ENCODE results near the genes ABHD14B and DUSP7.

GRCh38 chr3:50262767-50264058 lies 5.7 kb upstream of the SEMA3B start:
- RRBS: no CpG with 5 or more reads among the region's 13 CpGs

- RRBS: no CpG with 5 or more reads among the region's 13 CpGs
These were observed 826 bp downstream of the SEMA3B start for GRCh38 chr3:50269598-50270347.

- RRBS: no CpG with 5 or more reads among the region's 18 CpGs
These were observed 23.0 kb upstream of the TMEM115 start for GRCh38 chr3:50382136-50382919.

DNA sequence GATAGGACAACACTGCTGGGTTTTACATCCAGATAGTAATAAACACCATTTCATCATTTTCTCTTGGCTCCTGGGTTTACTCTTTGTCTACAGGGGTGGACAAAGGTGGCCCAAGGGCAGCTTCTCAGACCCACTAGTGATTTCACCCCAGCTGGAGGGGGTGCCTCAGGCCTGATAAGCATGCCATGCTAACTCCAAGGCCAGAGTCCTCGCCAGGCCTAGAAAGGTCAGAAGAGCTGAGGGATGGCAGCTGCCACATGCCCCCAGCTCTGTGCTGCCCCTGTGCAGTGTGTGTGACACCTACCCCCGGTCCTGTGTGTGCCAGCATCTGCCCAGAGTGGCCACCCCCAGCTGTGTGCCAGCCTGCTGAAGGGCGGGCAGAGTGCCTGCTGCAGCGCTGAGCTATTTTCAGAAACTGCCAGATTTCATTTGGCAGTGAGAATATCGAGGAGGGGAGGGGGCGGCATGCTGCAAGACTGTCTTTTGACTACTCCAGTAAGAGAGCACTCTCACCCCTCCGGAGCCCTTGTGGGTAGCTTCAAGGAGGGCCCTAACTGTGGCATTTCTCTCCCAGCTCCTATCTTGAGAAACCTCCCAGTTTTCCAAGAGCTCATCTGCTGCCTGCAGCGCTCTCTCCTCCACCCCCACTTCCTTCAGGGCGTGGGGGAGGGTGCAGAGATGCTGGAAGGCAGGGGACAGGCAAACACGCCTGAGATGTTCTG lies 25.3 kb upstream of the DOCK3 start:
- RRBS: no CpG with 5 or more reads among the region's 10 CpGs

GRCh38 chr3:51394416-51395400 lies 3.6 kb downstream of the RBM15B start:
- RRBS: no CpG with 5 or more reads among the region's 16 CpGs

GRCh38 chr3:51648986-51649453 lies 22.0 kb upstream of the TEX264 start:
- RRBS: no CpG with 5 or more reads among the region's 4 CpGs

DNA sequence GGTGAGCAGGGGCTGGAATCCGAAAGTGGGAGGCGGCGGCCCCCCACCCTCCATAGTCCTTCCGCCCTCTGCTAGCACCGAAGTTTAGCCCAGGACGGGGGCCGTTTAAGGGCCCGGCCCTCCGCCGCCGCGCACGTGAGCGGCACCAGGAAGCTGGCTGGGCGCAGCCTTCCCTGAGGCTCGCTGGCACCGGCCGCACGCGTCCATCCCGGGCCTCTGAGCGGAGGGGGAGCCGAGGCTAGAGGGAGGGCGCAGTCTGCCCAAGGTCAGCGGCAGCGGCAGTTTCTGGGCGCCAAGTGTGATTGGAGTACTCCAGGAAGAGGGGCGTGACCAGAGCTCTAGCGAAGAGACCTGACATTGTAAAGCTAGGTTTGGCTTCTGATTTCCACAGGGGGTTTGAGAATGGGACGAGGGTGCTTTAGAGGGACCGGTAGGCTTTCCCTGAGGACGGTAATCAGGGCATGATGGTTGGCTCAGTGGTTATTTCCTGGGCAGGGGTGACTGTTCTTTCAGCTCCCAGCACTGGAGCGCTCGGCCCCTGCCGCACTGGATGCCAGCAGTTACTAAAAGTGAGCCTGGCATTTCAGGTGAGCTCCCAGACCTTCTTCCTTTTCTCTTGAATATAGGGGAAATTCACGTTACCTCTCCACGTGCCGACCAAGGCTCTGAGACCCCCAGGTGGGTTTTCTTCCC lies 809 bp downstream of the TEX264 start:
- RRBS: 1% methylated on average over 13 of the region's 38 CpGs

DNA sequence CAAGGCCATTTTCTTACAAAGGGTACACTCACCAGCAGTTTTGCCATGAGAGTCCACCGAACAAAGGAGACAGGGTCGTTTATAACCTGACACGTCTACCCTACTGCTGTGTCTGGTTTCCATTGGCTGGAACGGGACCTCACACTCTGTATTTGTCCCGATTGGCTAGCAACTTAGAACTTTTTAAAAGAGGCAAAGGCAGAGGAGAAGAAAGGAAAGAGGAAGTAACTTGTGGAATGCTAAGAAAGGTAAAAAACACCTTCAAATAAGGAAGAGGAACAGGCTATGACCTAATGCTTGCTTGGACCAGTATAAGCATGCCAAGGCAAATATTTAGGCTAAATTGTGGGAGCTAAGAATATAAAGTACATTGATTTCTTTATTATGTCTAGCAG lies 24.6 kb downstream of the IQCF6 start:
- RRBS: no CpG with 5 or more reads among the region's 5 CpGs

DNA sequence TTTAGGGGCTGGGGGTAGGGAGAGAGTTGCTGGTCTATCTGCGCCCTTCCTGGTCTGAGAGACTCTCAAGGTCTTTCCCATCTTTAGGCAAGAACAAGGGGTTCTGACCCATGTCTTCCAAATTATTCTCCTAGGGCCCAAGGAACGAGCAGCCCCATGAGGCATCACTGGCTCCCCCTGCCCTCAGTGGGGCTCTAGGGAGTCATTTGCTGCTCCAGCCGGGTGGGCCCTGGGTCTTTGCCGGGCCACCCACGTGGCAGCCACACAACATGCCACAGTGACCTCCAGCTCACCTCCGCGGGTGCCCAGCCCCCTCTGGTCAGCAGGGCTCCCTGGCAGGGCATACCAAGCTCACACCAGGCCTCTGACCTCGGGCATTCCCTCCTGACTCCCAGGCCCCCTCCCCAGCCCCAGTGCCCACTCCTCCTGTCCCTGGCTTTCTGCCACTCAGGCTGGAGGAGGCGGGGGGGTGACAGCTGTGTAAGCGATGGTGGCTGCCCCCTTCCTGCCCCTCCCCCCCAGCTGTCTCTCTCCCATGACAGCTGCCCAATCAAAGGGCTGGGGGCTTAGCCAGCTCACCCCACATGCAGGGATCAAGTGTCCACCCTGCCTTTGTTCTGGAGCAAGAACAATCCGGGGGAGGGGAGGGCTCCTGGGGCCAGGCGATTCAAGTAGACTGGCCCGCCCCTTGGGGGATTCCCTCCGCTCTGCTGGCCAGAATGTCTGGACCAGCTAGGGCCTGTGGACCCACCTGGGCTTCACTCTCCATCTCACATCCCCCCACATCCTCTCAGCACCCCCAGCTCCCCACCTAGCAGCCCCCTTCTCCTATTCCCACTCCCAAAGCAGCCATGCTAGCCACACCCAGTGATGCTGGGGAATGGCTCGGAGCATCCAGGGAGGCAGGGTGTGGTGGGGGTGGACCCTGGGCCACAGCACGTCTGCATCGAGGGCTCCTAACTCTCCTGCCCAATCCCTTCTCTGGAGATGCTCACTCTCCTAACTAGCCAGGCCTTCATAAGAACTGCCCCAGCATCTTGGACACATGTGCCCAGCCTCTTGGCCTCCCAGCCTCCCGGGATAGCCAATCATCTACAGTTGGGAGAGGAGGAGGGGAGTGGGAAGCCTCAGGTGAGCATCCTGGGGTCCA lies 3.1 kb downstream of the PCBP4 start:
- RRBS: no CpG with 5 or more reads among the region's 18 CpGs

GRCh38 chr3:51967713-51968455 lies 630 bp upstream of the PCBP4 start:
- RRBS: 3% methylated on average over 31 of the region's 55 CpGs

DNA sequence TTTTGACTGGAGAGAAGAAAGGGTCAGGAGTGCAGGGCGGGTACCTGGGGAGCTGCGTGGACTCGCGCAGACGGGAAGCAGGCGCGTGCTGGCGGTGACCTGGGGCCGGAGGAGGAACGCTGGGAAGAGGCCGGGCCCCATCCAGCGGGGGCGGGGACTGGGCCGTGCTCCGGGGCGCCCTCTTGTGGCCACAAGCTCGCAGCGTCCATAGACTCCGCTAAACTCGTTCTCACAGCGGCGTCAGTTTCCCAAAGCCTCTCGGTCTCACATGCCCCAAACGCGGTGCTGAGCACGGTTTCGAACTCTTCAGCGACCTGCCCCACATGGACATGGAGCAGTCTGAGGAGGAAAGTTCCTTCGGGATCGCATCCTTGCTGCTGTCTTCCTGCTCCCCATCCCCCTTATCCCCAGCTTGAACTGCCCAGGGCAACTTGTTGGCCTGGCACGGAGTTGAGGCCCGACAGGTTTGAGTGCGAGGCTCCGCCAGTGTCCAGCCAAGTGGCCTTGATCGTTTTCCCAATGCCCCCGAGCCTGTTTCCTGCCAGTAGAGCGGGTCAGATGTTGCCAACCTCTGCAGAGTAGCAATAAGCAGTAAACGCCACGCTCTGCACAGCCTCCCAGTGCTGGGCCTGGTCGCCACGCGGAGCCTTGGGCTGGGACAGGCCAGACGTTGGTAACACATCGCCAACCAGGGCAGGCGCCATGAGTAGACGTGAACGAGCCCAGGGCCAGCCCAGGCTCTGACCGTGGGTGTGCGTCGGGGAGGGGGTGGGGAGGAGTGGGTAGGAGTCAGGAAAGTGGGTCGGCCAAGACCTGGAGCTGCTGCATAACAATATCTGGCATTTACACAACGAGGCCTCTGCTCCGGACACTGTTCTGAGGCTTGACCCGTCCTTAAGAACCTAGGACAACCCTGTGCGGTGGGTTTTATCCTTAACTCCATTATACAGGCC lies at the start of gene ABHD14B:
Gene ABHD14B, minus strand, starts transcription at position 129 of the 953 bp plus-strand sequence.
- RRBS: 2% methylated on average over 5 of the region's 55 CpGs

DNA sequence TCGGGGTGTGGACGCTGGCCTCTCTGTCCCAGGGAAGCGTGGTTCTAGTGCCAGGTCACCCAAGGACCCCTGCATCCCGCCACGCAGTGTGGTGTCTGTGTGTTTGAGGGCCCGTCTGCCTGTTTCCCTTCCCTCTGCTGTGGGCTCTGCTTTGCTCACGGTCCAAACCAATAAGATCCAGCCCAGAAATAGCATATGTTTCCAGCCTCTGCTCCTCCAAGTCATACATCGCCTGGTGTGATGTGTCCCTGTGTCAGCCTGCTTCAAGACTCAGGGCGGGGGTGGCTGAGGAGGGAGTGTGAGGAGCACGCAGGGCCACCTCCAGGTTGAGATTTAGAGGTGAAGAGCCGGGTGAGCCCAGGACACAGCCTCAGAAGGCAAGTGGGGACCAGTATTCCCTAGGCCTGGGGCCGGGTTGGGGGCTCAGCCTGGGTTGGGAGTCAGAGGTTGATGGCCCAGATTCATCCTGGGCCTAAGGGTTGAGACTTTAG lies 21.9 kb upstream of the RPL29 start:
- RRBS: 77% methylated on average over 2 of the region's 12 CpGs

GRCh38 chr3:52025984-52026421 lies 30.3 kb upstream of the RPL29 start:
- RRBS: no CpG with 5 or more reads among the region's 4 CpGs

DNA sequence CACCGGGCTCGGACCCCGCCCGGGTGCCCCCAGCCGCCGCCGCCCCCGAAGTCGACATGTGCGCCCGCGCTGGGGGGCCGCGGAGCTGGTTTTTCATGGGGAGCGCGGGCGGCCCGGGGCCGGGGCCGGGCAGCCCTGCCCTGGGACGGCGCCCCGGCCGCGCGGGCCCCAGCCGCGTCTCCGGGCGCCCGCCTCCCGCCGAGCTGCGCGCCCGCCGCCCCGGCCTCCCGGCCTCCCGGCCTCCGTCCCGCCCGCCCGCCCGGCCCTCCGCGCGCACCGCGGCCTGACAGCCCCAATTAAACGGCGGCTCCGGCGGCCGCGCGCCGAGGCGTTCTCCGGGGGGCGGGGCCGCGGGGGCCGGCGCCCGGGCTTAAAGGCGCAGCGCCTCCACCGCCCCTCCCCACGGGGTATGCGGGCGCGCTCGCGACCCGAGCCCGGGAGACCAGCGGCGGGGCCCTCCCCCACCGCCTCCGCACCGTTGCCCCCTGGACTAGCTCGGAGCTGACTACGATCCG lies at the start of gene DUSP7:
Gene DUSP7, minus strand, starts transcription at position 302 of the 515 bp plus-strand sequence.
- RRBS: 1% methylated on average over 48 of the region's 85 CpGs

- RRBS: no CpG with 5 or more reads among the region's 8 CpGs
These were observed 32.8 kb downstream of the POC1A start for GRCh38 chr3:52121440-52121887.

GRCh38 chr3:52178095-52178616 lies 19.8 kb upstream of the ALAS1 start:
- RRBS: no CpG with 5 or more reads among the region's 4 CpGs

- RRBS: 2% methylated on average over 18 of the region's 31 CpGs
These were observed 307 bp downstream of the ALAS1 start for GRCh38 chr3:52198260-52198673.

DNA sequence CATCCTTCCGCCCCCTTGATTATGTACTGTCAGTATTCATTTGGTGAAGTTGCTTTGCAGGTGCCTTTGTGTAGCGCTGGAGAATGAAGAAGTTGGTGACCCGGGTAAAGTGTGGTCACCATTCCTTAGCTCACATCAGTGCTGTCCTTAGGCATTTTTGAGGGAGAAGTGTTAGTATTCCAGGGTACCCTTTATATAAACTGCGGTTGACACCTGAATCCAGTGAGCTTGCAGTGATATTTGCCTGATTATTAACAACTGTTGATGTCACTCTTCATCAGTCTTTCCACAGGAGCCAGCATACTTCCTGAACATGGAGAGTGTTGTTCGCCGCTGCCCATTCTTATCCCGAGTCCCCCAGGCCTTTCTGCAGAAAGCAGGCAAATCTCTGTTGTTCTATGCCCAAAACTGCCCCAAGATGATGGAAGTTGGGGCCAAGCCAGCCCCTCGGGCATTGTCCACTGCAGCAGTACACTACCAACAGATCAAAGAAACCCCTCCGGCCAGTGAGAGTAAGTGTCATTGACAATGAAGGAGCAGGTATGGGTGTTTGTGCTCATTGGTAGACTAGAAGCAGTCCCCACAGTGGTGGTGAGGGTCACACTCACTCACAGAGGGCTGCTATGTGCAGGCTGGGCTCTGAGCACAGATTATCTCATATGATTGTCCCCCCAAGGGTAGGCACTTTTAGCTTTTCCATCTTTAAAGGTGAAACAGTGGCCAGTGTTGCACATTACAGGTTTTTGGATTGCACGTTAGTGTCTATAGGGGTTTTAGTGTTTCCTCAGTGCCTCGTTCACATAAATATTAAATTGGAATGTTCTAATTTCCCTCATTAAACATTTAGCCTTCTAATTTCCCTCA lies 1.2 kb downstream of the ALAS1 start:
- RRBS: no CpG with 5 or more reads among the region's 11 CpGs

- RRBS: no CpG with 5 or more reads among the region's 6 CpGs
These were observed 8.0 kb downstream of the ALAS1 start for GRCh38 chr3:52205758-52206464.

DNA sequence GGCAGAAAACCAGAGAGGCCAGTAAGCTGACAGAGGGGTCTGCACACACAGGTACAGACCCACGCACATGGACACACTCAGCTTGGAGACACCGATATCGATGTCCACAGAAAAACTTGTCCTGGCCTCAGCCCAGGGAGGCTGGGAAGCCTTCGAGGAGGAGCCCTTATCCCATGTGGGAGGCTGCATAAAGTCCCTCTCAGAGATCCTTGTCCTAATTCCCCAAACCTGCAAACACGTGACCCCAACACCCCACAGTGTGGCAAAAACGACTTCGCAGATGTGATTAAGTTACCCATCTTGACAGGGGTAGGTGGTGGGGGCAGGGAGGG lies 2.2 kb upstream of the TLR9 start:
- RRBS: no CpG with 5 or more reads among the region's 7 CpGs